Choroid plexus epithelial cell (primary cell): ENCODE measurements around a stretch of chr20.

GRCh38 chr20:47809705-47810250 lies 24.5 kb upstream of the SULF2 start:
- RRBS, result no CpG with 5 or more reads among the region's 9 CpGs

DNA sequence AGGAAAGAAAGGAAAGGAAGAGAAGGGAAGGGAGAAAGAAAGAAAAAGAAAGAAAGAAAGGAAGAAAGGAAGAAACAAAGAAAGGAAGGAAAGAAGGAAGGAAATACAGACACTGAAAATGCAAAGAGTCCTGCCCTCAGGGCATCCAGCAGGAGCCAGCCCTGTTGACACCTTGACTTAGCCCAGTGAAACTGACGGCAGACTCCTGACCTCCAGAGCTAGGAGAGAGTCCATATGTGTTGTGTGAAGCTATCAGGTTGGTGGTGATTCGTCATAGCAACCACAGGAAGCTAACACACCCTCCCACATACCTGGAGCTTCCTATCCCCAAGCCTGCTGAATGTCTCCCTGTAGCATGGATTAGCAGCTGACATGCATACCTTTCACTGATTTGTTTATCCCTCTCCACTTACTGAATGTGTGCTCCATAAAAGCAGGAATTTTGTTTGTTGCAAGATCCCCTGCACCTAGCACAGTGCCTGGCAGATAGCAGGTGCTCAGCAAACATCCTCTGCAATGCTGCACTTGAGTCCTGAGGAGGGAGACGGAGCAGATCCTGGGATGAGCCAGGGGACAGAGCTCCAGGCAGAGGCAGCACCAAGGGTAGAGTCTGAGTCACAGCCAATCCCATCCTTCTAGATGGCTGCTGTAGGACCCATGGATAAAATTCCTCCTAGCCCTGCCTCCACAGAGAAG lies 59.0 kb upstream of the SULF2 start:
- RRBS, result no CpG with 5 or more reads among the region's 3 CpGs

GRCh38 chr20:47973370-47974059 lies 188.2 kb upstream of the SULF2 start:
- RRBS, result no CpG with 5 or more reads among the region's 29 CpGs

GRCh38 chr20:48286850-48287776 lies 501.8 kb upstream of the SULF2 start:
- RRBS, result 6% methylated on average over 2 of the region's 9 CpGs

- RRBS, result no CpG with 5 or more reads among the region's 9 CpGs
Measured at GRCh38 chr20:48635019-48635782, 192.6 kb downstream of the PREX1 start.

DNA sequence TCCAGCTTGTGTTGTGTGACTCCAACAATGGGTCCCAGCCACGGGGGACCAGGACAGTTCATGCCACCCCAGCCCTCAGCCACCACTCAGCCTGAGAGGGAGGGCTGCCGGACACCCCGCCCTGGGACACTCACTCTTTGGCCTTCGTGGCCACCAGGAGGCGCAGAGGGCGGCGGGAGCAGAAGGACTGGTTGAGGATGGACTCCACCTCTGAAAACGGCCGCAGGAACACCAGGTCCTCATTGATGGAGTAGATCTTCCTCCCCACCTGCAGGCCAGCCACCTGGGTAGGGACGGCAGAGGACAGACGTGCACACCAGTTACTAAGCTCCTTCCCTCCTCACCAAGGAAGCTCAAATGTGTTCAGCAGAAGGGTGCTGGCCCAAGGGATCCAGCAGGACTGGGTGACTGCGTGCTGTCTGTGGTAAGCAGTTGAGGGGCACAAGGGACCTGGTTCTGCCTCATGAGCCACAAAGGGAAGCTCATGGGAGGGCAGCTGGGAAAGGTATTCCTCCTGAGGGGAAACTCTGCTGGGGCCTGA lies 170.8 kb downstream of the PREX1 start:
- RRBS, result no CpG with 5 or more reads among the region's 12 CpGs

DNA sequence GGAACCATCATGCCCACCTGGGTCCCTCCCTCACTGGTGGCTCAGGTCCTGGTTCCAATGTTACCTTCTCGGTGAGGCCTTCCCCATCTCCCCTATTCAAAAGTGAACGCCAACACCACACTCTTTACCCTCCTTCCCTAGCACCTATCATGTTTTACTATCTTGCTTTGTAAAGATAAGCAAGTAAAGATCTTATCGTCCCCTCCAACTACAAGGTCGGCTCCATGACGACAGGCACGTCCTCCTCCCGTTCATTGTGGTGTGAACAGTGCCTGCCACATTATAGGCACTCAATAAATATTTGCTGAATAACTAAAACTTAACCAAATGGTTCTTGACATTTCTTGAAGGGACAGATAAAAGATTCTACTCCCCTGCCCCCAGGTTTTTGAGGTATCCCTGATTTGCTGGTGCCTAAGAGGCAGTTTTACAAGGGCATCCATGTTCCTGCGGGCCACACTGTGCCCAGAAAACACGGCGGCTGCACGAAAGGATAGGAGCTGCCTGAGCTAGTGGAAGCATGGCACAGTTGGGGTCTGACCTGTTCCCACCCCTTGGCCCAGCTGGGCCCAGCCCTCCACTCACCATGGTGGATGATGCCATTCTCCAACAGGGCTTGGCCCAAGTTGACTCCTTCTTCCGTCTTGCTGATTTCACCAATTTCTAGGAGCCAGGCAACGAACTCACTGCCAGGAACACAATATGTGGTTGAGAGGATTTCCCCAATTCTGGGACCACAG lies 147.0 kb downstream of the PREX1 start:
- RRBS, result no CpG with 5 or more reads among the region's 13 CpGs

- RRBS, result no CpG with 5 or more reads among the region's 9 CpGs
Measured at GRCh38 chr20:48688642-48689318, 139.0 kb downstream of the PREX1 start.

DNA sequence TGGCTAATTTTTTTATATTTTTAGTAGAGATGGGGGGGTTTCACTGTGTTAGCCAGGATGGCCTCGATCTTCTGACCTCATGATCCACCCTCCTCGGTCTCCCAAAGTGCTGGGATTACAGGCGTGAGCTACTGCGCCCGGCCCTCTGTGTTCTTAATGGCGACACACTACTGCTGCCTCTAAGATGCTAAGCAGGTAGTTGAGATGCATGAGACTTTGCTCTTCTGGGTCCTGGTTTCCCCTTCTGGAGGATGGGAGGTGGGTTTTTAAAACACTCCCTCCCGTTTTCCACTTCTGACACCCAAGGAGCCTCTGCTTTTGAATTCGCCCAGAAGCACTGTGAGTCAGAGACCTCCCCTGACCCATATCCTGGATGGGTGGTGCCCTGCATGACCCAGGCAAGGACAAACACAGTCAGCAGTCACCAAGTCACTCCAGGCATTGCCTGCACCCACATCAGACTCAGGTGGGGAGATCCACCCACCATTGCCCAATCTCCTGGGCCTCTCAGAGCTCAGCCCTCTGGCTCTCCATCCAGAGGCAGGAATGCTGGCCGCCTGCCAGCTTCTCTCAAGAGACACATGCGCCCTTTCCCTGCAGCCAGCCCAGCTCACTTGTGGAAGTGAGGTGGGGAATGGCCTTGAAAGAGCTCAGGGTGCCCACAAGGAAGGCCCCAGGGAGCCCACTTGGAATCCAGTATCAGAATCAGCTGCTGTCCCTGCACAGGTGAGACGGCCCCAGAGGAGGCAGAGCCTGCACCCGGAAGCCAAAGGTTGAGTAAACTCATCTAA lies 130.1 kb downstream of the PREX1 start:
- RRBS, result no CpG with 5 or more reads among the region's 12 CpGs

GRCh38 chr20:48738423-48739346 lies 89.1 kb downstream of the PREX1 start:
- RRBS, result no CpG with 5 or more reads among the region's 11 CpGs

GRCh38 chr20:48750915-48751901 lies 76.6 kb downstream of the PREX1 start:
- RRBS, result no CpG with 5 or more reads among the region's 21 CpGs

- RRBS, result no CpG with 5 or more reads among the region's 9 CpGs
Measured at GRCh38 chr20:48758178-48758639, 69.6 kb downstream of the PREX1 start.

DNA sequence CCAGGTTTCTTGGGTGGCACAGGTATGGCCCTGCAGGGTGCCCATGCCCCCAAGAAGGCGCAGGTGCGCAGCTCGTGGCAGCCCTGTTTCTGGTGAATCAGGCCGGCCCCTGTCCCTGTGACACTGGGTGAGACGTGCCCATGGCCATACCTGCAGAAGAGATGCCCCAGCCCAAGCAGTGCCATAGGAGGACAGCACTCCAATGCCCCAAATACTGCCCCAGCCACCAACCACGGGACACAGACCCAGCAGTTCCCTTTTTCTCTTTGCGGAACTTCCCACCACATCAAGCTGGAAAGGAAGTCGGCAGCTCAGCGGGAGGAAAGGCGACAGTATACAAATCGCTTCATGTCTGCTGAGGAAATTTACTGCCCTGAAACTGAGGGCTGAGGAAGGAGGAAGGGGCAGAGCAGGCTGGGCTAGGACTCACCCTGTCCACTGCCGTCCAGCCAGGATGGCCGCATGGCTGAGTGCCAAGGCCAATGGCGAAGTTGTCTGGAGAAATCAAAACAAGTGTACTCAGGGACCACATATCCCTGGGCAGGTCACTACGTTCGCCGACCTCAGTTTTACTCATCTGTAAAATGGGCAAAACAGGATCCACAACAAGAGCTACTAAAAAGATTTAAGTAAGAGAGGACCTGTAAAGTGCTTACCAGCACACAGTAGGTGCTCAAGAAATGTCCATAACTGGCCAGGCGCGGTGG lies 55.4 kb downstream of the PREX1 start:
- RRBS, result no CpG with 5 or more reads among the region's 19 CpGs

- RRBS, result no CpG with 5 or more reads among the region's 16 CpGs
Measured at GRCh38 chr20:48825747-48826775, 1.7 kb downstream of the PREX1 start.

- RRBS, result no CpG with 5 or more reads among the region's 5 CpGs
Measured at GRCh38 chr20:48931676-48931996, 10.1 kb downstream of the ARFGEF2 start.

GRCh38 chr20:48938629-48939176 lies 17.2 kb downstream of the ARFGEF2 start:
- RRBS, result no CpG with 5 or more reads among the region's 9 CpGs

DNA sequence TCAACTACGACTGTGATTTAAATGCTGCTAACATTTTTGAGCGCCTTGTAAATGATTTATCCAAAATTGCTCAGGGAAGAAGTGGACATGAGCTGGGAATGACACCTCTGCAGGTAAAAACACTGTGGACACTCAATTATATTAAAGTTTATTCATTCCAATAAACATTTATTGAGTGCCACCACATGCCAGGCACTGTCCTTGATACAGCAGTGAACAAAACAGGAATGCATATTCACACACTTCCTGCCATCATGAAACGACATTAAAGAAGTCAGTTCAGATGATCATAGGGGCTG lies 51.6 kb downstream of the ARFGEF2 start:
- RRBS, result no CpG with 5 or more reads among the region's 3 CpGs

GRCh38 chr20:48985016-48985580 lies 61.0 kb upstream of the CSE1L start:
- RRBS, result no CpG with 5 or more reads among the region's 9 CpGs

GRCh38 chr20:49035452-49036334 lies 10.4 kb upstream of the CSE1L start:
- RRBS, result no CpG with 5 or more reads among the region's 4 CpGs

DNA sequence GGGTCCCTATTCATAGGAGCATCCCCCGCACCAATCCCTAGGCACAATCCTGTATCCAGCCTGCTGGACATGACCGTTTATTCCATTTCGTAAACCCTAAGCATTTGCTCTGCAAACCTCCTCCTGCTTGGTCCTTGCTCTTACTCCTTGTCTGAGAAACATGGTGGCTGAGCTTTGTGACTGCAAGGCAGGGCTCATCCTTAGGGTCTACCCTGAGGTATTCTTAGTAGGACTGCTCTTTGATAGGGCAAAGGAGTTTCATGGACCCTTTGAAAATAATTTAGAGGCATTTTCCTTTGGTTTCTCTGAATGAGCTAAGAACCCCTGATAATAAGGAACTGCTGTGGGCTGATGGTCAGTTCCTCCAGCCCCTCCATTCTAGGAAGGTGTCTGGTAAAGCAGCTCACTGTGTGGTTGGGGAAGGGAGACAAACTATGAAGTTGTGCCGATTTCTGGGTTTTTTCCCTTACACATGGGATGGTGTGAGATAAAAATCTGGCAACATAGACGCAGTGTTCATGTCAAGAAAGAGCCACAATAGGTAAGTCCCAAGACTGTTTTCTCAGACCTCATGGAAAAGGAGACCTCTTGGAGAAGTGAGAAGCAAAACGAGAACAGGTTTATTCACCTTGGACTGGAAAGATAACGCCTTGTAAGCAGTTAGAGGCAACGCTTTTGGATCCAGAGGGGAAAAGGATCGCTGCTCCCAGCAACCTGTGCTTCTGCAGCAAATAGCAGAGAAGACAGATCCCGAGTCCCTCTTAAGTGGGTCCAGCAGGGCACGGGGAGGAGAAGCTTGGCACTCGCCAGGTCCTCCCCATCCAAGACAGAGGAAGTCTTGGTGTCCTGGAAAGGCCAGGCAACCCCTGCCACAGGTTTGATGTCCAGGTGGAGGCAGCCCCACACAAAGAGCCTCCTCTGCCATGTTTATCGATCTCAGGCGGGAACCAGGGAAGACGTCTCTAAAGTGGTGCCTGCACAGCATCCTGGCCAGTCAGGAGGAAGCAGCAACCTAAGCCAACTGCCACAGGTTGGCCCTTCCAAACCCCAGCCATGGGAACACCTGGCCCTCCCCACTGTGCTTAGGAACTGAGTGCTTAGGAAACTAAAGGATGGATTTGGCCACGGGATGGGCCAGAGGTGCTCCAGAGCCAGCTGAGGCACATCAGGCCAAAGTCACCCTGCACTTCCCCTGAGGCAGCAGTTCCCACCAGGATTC lies 56.5 kb downstream of the CSE1L start:
- RRBS, result no CpG with 5 or more reads among the region's 16 CpGs